REH cell (cell line): Measurements from ENCODE around the genes BLZF1 and MROH9.

GRCh38 chr1:168551687-168552267 is 8.0 kb upstream of the XCL2 start:
- PRO-cap = no peak

DNA sequence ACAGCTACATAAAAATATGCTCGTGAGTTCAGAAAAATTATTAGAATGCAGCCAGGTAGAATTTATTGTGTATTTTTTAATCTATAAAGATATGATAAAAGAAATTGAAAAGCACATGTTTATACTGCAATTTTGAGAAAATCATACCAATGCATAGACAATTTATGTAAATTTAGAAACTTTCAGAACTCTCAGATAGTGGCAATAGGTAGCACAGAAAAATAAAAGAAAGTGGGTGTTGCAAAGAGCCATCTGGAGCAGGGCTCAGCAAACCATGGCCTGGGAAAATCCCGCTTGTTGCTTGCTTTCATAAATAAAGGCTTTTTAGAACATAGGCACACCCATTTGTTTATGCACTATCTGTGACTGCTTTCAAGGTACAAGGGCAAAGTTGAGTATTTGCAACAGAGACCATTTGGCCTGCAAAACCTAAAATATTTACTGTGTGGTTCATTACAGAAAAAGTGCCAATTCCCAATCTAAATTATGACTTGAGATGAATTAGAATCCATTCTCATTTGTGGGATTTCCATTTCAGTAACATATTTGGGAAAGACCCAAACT is 43.4 kb upstream of the DPT start:
- PRO-cap = no peak

DNA sequence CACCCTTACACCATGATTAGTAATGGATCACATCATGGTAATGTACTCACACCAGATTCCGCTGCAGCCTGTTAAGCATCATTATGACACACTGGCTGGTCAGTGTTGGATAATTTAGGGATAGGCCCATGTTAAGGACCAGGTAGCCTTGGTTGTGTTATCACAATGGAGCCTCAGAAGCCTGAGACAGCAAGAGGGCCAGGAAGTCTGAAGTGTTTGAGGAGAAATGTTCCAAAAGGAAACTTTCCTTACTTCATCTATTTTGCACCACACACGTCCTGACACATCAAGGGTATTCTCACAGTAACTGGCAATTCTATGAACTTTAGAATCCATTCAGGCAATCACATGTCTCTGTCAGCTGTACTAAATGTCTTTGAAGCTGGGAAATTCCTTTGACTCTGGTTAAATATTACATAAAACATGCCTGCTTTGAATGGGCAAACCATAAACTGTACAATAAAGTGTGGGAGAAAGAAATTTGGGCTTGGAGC is 105.3 kb upstream of the DPT start:
- PRO-cap = no peak

GRCh38 chr1:169046338-169046708 is 60.2 kb upstream of the ATP1B1 start:
- PRO-cap = no peak

GRCh38 chr1:169367608-169368876 is at the start of gene BLZF1:
Gene BLZF1 (plus strand): TSS chr1:169368195.
- PRO-cap = bidirectional peak, plus-strand start at chr1:169368246, minus-strand start at chr1:169367790; bidirectional peak, plus-strand start at chr1:169368616, minus-strand start at chr1:169368573

- PRO-cap = no peak
These were observed 5.8 kb downstream of the CCDC181 start for GRCh38 chr1:169421293-169422062.

- PRO-cap = no peak
These were observed 40.2 kb downstream of the SCYL3 start for GRCh38 chr1:169853495-169853886.

DNA sequence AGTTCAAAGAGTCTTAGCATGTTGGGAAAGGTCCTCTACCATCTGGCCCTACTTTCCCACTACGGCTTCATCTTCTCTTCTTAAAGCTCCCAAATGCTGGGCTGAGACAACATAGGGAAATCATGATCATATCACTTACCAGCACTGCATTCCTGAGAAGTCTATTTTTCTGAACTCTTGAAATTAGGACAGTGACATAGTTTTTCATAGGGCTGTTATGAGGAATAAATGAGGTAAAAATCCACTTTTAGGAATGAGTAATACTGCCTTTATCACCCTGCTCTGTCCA is 36.8 kb downstream of the PRRX1 start:
- PRO-cap = no peak

- PRO-cap = no peak
These were observed at the start of gene MROH9 for GRCh38 chr1:170935199-170935730. Gene MROH9 (plus strand): TSS chr1:170935534.

GRCh38 chr1:171160929-171161379 is 24.1 kb upstream of the FMO2 start:
- PRO-cap = no peak

- PRO-cap = no peak
These were observed 3.5 kb downstream of the FMO2 start for GRCh38 chr1:171188596-171188982.

DNA sequence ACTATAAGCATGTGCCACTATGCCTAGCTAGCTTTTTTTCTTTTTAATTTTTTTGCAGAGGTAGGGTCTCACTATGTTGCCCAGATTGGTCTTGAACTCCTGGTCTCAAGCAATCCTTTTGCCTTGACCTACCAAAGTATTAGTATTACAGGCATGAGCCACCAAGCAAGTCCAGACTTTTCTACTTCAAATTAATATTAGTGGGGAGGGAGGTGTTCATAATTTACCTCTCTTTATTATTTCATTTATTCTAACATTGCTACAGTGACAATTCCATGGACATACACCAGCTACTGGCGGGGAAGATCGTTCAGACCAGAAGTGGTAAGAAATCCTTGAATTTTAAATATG is 858 bp upstream of the PRRC2C start:
- PRO-cap = unidirectional peak, plus-strand start at position 256 of the sequence

DNA sequence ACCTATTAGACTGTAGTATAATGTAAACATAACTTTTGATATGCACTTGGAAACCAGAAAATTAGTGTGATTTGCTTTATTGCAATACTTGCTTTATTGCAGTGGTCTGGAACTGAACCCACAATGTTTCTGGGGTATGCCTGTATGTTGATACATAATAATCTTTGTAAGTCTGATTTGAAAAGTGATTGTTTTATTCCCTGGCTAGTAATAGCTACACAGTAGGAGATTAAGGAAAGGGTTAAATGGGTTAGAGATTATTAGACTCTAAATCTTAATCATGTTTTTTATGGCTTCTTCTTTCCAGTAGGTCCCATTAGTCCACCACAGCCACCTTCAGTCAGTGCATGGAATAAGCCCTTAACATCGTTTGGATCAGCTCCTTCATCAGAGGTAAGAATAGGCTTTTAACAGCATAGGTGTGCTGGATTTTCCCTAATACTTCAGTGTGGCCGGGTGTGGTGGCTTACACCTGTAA is 61.3 kb upstream of the MYOCOS start:
- PRO-cap = no peak

GRCh38 chr1:171595476-171595927 is 26.5 kb upstream of the MYOCOS start:
- PRO-cap = no peak

DNA sequence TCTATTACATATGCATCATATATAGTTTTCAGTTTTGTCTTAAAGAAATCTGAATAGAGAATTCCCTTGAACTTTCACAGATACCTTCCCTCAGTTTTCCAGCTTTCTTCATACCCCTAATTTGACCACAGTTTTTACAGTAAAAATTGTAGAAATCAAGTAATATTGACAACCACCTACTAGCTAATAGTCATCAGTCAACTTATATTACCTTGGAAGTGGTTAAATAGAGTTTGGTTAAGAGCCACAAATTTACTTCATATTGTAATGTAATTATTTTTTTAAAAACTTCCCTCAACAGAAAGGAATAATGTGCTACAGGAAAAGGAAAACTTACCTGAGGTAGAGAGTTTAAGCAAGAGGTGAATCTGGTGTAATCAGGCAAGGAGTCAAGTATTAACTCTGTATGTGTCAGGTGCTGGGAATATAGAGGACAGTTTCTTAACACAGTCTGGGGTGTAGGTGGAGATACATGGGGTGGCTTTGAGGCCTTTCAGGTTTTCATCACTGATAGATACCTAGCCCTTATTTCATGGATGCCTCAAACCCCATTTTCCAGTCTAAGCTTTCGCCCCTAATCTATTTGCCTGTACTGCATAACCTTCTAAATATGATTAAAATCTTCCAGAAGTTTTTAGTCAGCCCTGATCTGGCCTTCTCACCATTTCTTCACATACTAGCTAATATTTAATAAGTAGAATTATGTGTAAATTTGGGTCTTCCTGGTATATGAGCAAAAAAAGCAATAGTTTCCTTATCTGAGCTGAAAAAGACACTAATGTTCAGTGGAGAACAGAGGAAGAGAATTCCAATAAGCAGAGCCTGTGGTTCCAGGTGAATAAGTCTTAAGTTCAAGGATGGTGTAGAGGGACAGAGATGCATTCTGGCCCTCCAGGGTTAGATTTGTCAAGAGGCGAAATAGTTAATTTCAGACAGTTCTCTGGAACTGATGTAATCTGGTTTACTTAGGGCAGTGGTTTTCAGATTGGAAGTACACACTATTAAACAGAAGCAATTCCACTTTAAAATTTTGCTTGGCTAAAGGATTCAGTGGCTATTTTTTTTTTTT is 25.8 kb upstream of the MYOCOS start:
- PRO-cap = no peak

GRCh38 chr1:171606313-171606838 is 15.7 kb upstream of the MYOCOS start:
- PRO-cap = no peak

GRCh38 chr1:171644886-171645663 is 7.4 kb downstream of the MYOC start:
- PRO-cap = no peak

DNA sequence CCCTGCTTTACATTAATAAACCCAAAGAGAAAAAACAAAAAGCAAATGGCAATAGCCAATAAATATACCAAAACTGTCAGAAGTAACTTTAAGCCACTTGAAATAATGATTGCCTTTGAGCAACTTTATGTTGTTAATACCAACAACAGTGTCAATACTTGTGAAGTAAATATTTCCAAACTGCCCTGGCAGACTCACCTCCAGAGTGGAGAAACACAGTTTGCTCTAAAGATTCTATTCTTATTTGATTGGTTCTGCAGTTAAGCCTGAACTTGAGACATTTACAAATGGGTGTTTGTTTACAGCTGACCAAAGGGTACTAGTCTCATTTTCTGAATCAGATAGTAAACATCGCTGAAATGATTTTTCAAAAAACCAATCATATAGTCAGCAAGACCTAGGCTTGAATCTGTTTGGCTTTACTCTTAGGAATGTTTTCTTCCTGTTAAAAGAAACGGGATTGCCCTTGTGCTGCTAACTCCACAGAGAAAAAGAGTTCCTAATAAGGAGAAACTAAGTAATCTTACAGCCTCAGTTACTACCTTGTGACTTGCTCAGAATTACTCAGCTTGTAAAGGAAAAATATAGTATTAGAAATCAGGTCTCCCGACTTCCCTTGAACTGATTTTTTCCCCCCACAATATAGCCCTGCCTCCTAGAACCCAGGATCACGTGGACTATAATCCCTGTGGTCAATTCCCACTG is 1.4 kb upstream of the MYOC start:
- PRO-cap = no peak

DNA sequence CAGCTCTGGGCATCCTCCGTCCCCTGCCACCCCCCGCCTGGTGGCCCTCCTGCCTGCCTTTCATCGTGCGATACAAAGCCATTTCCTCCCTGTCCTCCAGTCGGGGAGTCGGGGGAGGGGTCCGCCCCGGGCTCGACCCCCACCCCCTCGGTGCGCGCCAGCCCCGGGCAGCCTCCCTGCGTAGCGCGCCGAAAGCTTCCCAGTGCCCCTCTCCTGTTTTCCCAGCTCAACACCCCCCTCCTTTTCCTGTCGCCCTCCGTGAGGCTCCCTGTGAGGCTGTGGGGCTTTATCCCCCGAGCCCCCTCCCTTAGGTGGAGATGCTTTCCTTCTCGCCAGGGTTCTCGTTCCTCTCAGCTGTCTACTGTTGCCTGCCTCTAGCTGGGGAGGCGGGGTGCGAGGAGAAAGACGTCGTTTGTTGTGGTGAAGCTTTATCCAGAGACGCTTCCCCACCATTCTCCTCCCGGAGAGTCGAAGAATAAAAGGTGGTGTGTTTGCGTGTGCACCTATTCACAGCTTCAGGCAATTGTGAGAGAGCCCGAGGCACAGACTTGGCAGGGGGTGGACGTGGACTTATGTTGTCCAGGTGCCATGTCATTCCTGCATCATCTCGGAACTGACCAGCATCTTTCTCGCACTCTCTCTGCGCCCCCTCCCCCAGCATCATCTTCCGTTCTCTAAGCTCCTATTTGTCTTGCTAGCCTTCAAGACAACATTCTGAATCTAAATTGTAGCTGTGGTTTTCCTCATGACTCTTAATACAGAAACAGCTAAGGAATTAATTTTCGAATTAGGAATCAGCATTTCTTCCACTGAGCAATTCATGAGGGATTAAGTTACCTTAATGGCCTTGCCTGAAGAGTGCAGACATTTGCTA is 934 bp downstream of the DNM3 start:
- PRO-cap = no peak

GRCh38 chr1:172125486-172125685 is 284.1 kb downstream of the DNM3 start:
- PRO-cap = no peak